Heart right ventricle (tissue), 2 donors: ENCODE measurements around the gene KIF26A.

DNA sequence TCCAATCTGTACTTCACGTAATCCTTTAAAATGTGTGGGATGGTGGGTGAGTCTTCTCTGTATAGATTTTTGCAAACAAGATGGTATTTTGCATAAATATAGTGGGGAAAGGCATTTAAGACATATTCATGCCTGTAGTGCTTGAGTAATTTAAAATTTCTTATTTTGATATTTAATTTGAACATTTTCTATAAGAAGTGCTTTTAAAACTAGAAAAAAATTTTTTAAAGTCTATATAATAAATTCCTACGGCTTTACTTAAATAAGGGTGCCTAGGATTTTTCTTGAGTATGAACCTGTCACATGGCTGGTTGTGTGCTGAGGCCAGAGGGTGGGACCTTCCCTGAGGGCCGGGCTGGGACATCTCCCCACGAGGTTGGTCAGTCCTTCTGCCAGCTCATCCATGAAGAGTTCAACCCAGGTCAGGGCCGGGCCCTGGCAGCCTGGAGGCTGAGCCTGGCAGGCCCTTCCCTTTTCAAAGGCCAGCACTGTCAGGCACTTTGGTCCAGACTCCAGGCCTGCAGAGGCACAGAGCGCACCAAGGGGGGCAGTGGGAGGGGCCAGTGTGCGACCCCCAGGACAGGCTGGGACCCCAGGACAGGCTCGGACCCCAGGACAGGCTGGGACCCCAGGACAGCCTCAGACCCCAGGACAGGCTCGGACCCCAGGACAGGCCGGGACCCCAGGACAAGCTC is 31.7 kb downstream of the TNFAIP2 start:
- PRO-cap, 2 experiments, result no peak in any of the 2 experiments

DNA sequence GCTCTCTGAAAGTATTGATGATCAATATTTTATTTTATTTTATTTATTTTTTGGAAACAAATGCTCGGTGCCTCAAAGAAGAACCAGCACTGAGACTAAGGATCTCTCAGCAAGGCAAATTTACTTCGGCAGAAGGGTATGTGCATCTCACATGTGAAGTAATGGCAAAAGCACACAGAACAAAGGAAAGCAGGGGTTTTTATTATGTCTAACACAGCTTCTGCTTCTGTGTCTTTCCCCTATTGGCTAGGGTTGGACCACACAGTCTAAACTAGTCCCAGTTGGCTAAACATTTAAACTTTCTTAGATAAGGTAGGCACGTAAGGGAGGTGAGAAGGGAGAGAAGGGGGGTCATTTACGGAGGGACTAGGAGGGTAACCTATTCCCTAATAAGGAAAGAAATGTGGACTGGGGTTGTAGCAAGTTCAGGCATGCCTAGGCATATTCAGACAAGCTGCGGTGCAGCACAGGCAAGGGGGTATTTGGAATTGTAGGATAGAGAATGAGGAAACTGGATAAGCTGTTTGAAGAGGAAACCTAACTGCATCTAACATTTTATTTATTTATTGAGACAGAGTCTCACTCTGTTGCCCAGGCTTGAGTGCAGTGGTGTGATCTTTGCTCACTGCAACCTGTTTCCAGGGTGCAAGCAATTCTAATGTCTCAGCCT is 90.1 kb upstream of the EIF5 start:
- PRO-cap, 2 experiments, result no peak in any of the 2 experiments

- PRO-cap, 2 experiments, result no peak in any of the 2 experiments
Observed at GRCh38 chr14:103341545-103341988, 7.5 kb downstream of the EIF5 start.

DNA sequence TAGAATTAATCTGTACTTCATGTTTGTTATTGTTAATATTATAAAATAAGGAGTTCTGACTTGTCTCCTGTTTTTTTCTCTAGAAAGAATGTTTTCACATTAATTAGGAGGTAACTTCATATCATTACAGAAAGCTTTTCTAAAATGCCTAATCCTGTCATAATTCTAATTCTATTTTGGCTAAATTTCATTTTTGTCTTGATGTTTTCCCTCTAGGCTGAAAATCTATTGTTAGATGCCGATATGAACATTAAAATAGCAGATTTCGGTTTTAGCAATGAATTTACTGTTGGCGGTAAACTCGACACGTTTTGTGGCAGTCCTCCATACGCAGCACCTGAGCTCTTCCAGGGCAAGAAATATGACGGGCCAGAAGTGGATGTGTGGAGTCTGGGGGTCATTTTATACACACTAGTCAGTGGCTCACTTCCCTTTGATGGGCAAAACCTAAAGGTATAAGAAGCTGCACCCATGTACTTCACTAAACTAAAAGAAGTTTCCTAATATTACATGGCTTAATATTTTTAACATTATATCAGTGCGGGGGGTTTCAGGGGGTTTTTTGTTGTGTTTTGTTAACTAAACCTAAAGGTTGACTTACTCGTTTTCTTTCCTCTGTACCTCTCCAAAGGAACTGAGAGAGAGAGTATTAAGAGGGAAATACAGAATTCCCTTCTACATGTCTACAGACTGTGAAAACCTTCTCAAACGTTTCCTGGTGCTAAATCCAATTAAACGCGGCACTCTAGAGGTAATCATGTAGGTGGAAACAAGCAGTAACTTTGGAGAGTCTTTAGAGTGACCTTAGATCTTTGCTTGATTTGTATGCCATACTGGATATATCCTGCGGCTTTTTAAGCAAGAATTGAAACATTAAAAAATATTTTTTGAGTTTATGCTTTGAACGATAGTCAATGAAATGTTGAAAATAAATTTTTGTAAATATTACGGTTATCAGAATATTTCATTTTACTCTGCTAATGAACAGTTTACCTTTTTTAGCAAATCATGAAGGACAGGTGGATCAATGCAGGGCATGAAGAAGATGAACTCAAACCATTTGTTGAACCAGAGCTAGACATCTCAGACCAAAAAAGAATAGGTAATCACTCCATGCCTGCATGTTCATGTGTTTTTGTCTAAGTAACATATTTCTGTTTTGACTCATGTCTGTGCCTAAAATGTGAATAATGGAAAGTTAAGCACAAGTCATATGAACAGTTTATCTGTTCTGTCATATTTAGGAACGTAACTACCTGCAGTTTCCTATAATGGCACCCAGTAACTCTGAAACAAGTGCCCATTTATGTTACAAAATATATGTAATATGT is 56.8 kb downstream of the CKB start:
- PRO-cap, 2 experiments, result no peak in any of the 2 experiments

DNA sequence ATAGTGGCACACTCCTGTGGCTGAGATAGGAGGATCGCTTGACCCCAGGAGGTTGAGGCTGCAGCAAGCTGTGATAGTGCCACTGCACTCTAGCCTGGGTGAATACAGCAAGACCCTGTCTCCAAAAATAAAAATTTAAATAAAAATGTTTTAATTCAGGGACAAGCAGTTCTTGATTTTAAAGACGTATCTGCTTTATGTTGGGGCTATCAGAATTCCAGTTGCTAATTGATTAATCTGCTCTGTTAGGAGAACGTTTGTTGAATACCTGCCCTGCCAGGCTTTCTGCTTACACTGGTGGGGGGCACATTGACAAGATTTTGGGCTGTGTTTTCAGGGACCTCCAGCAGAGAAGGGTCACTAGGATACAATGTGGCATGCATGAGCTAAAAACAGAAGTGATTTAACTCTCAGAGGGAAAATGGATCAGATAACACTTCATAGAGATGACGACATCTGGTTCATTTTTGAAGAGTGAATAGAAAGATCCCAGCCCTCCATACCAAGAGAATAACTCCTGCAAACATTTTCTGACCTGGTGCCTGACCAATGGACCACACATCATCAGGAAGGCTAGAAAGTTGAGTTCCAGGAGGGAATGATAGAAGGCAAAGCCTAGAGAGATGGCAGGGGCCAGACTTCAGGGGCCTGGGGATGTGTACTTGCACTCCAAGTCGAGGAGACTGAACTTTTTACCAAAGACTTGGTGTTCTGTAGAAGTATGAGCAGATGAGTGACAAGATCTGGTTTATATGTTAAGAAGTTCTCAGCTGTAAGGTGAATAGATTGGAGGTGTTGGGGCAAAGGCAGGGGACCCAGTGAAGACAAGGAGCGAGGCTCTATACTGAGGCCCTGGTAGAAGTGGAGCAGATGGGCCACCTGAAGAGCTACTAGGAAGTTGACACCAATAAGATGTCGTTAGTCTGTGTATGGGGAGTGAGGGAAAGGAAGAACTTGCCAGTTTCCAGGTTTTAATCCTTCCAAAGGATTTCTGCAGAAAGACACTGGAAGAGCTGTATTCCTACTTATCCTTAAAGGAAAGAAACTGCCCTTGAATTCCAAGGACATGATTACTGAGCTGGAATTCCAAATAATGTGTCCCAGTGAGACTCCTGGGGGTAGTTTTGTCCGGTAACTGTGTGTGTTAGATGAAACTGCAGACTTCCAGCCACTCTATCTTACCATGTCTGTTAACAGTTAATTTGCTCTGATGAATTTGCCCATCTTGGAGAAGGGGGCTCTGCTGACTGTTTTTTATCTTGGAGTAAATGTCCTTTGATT is 33.5 kb downstream of the CKB start:
- PRO-cap, 2 experiments, result no peak in any of the 2 experiments

DNA sequence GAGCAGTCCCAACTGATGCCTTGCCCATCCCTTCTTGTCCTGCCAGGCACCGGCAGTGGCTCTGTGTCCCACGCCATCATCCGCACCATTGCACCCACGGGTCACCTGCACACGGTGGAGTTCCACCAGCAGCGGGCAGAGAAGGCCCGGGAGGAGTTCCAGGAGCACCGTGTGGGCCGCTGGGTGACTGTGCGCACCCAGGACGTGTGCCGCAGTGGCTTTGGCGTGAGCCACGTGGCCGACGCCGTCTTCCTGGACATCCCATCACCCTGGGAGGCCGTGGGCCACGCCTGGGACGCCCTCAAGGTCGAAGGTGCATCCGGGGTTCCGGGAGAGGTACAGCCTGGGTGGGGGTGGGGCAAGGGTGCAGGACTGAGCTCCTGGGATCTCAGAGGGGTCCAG is 3.5 kb downstream of the TRMT61A start:
- PRO-cap, 2 experiments, result no peak in any of the 2 experiments

DNA sequence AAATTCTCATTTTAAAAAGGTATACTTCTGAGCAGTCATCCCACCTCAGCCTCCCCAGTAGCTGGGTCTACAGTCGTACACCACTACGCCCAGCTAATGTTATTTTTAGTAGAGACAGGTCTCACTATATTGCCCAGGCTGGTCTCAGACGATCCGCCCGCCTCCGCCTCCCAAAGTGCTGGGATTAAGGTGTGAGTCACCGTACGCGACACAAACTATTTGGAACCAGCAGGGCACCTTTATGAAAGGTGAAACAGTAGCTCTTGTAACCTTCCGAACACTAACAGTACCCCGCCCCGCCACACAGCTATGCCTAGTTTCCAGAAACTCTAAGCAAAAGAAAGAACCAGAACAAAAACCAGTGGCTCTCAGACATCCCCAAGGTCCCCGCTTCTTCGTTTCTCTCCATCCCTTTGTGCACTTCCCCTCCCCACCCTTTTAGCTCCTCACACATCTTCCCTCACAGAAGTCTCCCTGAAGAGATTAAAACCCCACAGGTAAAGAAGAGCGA is 1.1 kb downstream of the BAG5 start:
- PRO-cap, 2 experiments, result no peak in any of the 2 experiments

- PRO-cap, 2 experiments, result no peak in any of the 2 experiments
Observed at GRCh38 chr14:103716158-103716464, 501 bp downstream of the ZFYVE21 start.

- PRO-cap, 2 experiments, result no peak in any of the 2 experiments
Observed at GRCh38 chr14:103722906-103723734, 7.5 kb downstream of the ZFYVE21 start.

GRCh38 chr14:103752815-103753431 is 37.3 kb downstream of the ZFYVE21 start:
- PRO-cap, 2 experiments, result no peak in any of the 2 experiments

- PRO-cap, 2 experiments, result no peak in any of the 2 experiments
Observed at GRCh38 chr14:103801406-103801897, 45.9 kb downstream of the PPP1R13B start.

- PRO-cap, 2 experiments, result no peak in any of the 2 experiments
Observed at GRCh38 chr14:104048608-104049540, 36.6 kb upstream of the ASPG start.

DNA sequence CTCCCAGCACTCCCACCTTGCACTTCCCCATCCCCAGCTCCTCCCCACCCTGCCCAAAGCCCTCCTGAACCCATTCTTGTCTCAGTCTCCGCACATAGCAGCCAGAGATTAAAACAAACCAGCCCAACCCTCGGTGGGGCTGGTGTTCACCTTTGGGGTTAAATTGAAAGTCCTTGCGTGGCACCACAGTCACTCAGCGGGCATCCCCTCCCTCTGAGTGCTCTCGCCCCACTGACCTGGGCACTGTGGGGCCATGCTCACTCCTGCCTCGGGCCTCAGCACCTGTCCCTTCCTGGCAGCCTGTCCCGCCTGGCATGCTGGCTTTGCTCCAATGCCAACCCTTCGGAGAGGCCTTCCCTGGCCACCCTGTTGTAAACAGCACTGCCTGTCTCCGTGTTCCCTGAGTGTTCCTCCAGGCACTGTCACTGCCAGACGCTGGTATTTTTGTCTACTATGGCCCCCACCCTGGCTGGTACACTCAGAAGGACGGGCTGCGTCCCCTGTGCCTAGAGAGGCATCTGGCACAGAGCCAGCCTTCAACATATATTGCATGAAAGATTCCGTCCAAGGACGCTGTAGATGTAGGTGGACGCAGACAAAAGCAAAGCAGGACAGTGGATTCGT is 2.8 kb upstream of the ASPG start:
- PRO-cap, 2 experiments, result no peak in any of the 2 experiments

DNA sequence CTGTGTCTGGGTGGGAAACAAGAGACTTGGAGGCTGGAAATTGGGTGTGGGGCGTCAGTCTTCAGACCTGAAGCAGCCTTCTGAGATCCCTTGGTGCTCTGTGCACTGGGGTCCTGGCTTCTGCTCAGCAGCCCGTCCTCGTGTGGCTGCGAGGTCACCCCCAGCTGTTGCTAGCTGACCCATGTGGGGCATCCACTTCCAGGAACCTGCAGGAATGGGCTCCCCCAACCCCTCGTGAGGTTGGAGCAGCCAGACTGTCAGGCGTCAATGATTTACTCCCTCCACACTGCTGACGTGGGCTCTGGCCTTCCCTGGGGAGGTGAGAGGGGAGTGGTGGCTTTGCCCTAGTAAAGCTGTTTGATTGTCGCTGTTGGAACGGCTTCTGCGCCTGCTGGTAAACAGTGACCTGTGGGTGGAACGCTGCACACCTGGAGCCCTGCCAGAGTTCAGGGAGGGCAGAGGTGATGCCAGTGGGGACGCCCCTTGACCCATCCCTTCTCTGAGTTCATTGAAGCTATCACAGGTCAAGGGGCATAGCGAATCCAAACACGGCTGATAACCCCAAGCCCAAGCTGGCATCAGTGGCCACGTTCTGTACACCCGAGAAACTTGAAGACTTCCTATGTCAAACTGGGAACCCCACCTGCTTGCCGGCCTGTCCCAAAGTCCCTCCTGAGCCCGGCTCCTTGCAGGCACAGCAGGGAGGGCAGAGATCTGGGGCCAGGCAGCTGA is 2.5 kb downstream of the ASPG start:
- PRO-cap, 2 experiments, result no peak in any of the 2 experiments

- PRO-cap, 2 experiments, result no peak in any of the 2 experiments
Observed at GRCh38 chr14:104113131-104113553, 25.2 kb upstream of the KIF26A start.

GRCh38 chr14:104116744-104117797 is 21.3 kb upstream of the KIF26A start:
- PRO-cap, 2 experiments, result no peak in any of the 2 experiments

GRCh38 chr14:104138165-104138953 is at the start of gene KIF26A:
KIF26A (plus strand) TSS chr14:104138587.
- PRO-cap, 2 experiments, result peak in 2 of 2 experiments; most common plus-strand start chr14:104138587 (in 2); most common minus-strand start chr14:104138240 (in 1)

- PRO-cap, 2 experiments, result no peak in any of the 2 experiments
Observed at GRCh38 chr14:104225092-104225434, 86.7 kb downstream of the KIF26A start.

- PRO-cap, 2 experiments, result no peak in any of the 2 experiments
Observed at GRCh38 chr14:104294754-104295044, 156.3 kb downstream of the KIF26A start.

DNA sequence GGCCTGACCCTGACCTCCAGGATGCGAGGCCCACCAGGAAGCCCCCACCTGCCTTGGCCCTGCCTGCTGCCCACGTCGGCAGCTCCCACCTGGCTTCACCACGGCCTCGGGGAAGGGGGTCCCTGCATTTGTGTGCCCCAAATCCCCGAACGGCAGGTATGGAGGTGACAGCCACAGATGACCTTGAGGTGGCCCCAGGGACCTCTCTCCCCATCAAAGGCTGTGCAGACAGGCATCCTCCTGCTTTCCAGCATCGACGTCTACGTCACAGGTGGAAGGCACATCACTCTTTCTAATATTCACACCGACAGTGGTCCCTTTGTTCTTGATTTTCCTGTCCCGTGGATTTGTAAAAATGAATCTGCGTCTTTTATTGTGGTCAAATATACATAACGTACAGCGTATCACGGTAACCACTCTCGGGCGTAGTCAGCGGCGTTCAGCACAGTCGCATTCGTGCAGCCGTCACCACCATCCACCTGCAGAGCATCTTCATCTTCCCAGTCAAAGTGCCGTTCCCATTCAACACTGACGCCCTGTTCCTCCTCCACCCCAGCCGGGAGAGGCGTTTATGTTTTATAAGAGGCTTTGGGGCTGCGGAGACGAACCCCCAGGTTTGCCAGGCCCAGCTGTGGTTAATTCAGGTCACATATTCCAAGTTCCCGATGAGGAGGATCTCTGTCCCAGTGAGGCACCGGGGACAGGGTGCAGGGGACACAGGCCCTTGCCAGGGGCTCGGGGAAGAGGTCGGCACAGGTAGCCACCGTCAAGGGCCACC is 189.6 kb upstream of the C14orf180 start:
- PRO-cap, 2 experiments, result no peak in any of the 2 experiments